ENCODE measurements around a stretch of chr2.

- PRO-cap: no peak
- RAMPAGE, long total RNA, 4 experiments: no peak in any of the 4 experiments
Observed at GRCh38 chr2:38159516-38160144, 83.7 kb upstream of the CYP1B1 start.

- PRO-cap: no peak
- RAMPAGE, long total RNA, 4 experiments: no peak in any of the 4 experiments
Observed at GRCh38 chr2:38517470-38517669, 85.4 kb downstream of the HNRNPLL start.

DNA sequence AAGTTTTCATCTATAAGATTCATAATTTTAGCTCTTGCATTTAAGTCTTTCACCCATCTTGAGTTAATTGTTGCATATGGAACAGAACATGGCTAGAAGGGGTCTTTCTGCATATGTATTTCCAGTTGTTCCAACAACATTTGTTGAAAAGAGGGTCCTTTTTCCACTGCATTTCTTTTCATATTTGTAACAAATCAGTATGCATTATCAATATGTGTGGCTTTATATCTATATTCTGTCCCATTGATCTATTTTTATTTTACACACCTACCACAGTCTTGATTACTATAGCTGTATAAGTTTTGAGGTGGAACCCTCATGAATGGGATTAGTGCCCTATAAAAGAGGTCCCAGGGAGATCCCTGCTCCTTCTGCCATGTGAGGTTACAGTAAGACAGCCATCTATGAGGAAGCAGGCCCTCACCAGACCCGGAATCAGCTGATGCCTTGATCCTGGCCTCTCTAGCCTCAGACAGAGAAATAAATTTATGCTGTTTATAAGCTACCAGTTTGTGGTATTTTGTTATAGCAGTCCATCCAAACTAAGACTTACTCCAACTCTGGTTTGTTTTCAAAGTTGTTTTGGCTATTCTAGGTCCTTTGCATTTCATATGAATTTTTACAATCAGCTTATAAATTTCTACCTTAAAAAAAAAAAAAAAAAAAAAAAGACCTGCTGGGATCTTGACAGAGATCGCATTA, 55.0 kb downstream of the HNRNPLL start:
- PRO-cap: no peak
- RAMPAGE, long total RNA, 4 experiments: no peak in any of the 4 experiments

GRCh38 chr2:38603417-38603718, 640 bp upstream of the HNRNPLL start:
- PRO-cap: no peak
- RAMPAGE, long total RNA, 4 experiments: no peak in any of the 4 experiments

DNA sequence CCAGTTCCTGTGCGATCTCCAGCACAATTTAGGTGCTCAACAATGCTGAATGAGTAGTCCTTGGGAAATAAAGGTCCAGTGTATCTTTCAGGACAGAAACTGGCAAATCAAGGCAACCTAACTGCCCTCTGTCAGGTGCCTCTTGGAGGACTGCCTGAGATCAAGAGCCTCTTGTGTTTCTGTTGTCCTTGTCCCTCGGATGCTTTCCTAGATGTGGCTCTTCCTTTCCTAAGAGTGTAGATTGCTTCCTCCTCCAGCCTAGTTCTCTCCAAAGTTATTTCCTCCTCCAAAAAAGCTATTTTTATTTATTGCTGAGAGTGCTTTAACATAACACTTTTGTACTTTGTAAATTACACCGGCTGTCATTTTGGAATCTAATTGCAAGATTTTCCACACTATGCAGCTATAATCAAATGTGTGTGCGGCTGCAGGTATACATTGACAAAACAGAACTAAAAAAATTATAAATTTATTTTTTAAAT, 1.3 kb upstream of the HNRNPLL start:
- PRO-cap: no peak
- RAMPAGE, long total RNA, 4 experiments: no peak in any of the 4 experiments

- PRO-cap: no peak
- RAMPAGE, long total RNA, 4 experiments: no peak in any of the 4 experiments
Observed at GRCh38 chr2:38620241-38620501, 17.4 kb upstream of the HNRNPLL start.

GRCh38 chr2:38737246-38738192, 13.6 kb downstream of the SRSF7 start:
- PRO-cap: no peak
- RAMPAGE, long total RNA, 4 experiments: no peak in any of the 4 experiments

- PRO-cap: no peak
- RAMPAGE, long total RNA, 4 experiments: no peak in any of the 4 experiments
Observed at GRCh38 chr2:38960279-38960720, 70.6 kb downstream of the ARHGEF33 start.

- PRO-cap: no peak
- RAMPAGE, long total RNA, 4 experiments: no peak in any of the 4 experiments
Observed at GRCh38 chr2:39114665-39115768, 5.8 kb downstream of the SOS1 start.

DNA sequence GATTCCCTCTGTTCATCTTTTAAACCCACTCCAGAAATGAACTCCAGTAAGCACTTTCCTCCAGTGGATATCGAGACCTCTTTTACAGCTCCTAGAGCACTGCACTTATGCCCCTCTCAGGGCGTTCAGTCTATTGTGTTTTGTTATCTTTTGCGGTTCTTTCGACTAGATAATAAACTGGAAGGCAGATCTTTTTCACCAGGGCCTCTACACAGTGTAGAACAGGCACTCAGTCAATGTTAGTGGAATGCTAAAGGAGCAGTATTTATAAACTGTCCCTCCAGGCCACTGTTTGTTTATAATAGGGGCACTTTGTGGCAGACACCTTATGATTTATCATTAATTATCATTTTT, 684 bp upstream of the SOS1 start:
- PRO-cap: no peak
- RAMPAGE, long total RNA, 4 experiments: no peak in any of the 4 experiments

DNA sequence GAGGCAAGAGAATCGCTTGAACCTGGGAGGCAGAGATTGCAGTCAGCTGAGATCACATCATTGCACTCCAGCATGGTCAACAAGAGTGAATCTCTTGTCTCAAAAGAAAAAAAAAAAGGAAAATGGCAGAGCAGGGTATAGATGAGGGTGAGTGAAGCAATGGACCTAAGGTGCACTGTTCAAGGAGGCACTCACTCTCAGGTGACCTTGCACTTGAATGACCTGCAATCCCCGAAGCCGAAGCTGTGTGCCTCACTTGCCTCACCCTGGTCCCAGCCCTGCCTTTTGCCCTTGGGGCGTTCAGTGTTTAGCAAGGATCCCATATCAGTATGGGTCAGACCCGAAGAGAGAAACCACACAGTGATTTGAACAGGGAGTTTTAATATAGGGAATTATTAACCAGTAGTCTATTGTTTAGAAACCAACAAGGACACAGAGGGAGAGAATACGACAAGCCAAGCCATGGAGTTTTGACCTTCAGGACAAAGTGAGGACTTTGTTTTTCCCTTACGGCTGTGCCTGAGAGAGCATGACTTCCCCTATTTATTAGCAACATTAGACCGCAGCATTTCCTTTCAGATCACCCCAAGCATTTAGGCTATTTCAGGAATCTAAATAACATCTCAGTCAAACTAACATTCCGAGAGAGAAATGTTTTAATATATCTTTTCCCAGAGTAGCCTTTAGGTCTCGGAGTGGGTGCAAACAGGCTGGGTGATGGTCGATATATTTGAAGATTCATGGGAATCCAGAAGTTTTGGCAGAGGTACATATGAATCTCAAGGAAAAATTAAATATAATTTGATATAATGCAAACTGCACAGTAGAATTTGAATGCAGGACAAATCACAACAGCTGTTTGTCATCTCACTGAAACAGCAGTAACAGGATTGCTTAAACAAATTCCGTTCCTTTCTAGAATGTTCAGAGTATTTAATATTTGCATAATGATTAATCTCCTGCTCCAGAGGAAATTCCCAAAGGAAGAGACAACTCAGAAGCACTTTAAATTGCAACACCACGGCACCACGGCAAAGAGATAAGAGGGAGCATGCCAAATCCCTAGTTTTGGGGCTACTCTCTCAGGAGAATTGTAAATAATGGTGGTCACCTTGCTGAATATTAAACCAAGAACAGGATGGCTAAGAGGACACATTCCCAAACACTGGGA, 67.4 kb upstream of the MAP4K3 start:
- PRO-cap: no peak
- RAMPAGE, long total RNA, 4 experiments: no peak in any of the 4 experiments

DNA sequence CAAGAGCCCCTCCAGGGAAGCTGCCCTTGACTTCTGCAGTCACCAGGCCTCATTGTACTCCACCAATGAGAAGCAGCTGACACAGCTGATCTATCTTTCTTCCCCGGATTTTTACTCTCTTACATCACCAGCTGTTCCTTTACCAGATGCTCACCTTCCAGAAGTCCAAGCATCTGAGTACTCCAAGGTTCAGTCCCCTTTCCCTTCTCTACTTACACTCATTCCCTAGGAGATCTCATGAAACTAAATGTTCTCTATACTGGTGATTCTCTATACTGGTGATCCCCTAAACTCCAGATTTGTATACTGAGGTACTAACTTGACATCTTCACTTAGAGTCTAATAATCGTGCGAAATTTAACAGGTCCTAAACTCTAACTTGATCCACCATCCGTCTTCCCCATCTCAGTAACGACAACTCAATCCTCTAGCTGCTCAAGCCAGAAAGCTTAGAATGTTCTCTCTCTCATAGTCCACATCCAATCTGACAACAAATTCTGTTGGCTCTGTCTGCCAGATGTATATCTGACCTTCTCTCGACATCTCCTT, 25.7 kb downstream of the THUMPD2 start:
- PRO-cap: no peak
- RAMPAGE, long total RNA, 4 experiments: no peak in any of the 4 experiments

GRCh38 chr2:40100950-40101600, 322.0 kb upstream of the THUMPD2 start:
- PRO-cap: no peak
- RAMPAGE, long total RNA, 4 experiments: no peak in any of the 4 experiments

- PRO-cap: no peak
- RAMPAGE, long total RNA, 4 experiments: no peak in any of the 4 experiments
Observed at GRCh38 chr2:41610446-41610998, 437.3 kb upstream of the PKDCC start.

GRCh38 chr2:41736384-41736599, 311.5 kb upstream of the PKDCC start:
- PRO-cap: no peak
- RAMPAGE, long total RNA, 4 experiments: no peak in any of the 4 experiments

- PRO-cap: no peak
- RAMPAGE, long total RNA, 4 experiments: no peak in any of the 4 experiments
Observed at GRCh38 chr2:41907841-41908226, 140.0 kb upstream of the PKDCC start.

- PRO-cap: no peak
- RAMPAGE, long total RNA, 4 experiments: no peak in any of the 4 experiments
Observed at GRCh38 chr2:42060956-42061685, 13.3 kb downstream of the PKDCC start.

GRCh38 chr2:42338189-42338628, 22.8 kb downstream of the COX7A2L start:
- PRO-cap: no peak
- RAMPAGE, long total RNA, 4 experiments: no peak in any of the 4 experiments

GRCh38 chr2:42569777-42570339, 1.4 kb downstream of the MTA3 start:
- PRO-cap: no peak
- RAMPAGE, long total RNA, 4 experiments: no peak in any of the 4 experiments

DNA sequence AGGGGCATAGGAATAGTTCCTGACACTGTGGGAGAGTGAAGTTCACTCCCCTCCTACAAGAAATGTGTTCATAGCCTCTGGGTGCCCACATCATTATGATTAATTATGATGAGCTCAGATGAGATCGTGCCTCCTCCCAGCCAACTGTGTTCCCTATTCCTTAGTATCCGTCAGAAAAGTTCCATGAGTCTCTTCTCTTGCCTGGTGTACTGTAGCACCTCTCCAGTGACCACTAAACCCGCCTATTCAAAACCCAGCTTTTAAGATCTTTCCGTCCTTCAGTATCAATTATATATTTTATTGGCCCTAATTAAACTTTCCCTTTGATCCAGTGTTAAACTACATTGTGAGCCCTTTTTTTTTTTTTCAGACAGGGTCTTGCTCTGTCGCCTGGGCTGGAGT, 11.4 kb downstream of the OXER1 start:
- PRO-cap: no peak
- RAMPAGE, long total RNA, 4 experiments: no peak in any of the 4 experiments